Heart right ventricle (tissue), 2 donors: ENCODE measurements around the genes RNF6 and CDK8.

DNA sequence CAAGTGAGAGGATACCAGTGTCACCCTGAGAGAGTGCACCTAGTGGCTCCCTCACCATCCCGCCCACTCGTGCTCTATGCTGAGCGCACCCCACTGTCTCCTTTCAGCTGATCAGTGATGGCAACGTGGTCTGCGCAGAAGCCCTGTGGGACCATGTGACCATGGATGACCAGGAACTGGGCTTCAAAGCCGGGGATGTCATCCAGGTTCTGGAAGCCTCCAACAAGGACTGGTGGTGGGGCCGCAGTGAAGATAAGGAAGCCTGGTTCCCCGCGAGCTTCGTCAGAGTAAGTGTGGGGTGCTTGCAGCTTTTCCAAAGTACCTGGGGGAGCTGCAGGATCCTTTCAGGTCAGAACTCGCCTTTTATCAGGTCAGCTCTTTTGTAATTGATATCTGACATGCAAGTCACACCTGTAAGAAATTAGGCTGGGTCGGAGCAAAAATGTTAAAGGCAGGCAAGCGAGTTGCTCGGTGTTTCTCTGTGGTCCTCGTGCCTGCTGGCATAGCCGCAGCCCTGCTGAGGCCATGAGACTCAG, 23.2 kb upstream of the C1QTNF9 start:
- PRO-cap, 2 experiments = no peak in any of the 2 experiments

DNA sequence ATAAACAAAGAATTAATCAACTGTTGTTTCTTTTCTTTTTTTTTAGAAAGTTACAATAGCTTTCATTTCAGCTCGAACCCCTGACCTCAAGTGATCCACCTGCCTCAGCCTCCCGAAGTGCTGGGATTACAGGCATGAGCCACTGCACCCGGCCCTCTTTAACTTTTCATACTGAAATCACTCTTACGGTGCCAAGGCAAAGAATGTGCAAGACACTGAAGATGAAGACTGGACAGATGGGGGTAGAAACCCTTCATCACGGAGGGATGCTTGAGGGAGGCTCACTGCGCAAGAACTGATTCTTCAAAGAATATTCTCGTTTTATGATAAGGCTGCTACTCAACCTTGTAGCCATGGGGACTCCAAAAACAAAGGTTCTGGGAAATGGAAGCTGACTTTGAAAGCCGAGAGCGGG, 43.1 kb downstream of the PARP4 start:
- PRO-cap, 2 experiments = no peak in any of the 2 experiments

- PRO-cap, 2 experiments = no peak in any of the 2 experiments
Observed at GRCh38 chr13:24598363-24598730, 81.9 kb upstream of the ATP12A start.

- PRO-cap, 2 experiments = no peak in any of the 2 experiments
Observed at GRCh38 chr13:24606015-24606385, 74.2 kb upstream of the ATP12A start.

- PRO-cap, 2 experiments = no peak in any of the 2 experiments
Observed at GRCh38 chr13:24925564-24926212, 3.0 kb upstream of the CENPJ start.

- PRO-cap, 2 experiments = no peak in any of the 2 experiments
Observed at GRCh38 chr13:25282364-25283519, 4.5 kb downstream of the MTMR6 start.

GRCh38 chr13:25285359-25285903, 1.9 kb downstream of the MTMR6 start:
- PRO-cap, 2 experiments = no peak in any of the 2 experiments

- PRO-cap, 2 experiments = no peak in any of the 2 experiments
Observed at GRCh38 chr13:25312461-25313095, 11.2 kb downstream of the NUP58 start.

DNA sequence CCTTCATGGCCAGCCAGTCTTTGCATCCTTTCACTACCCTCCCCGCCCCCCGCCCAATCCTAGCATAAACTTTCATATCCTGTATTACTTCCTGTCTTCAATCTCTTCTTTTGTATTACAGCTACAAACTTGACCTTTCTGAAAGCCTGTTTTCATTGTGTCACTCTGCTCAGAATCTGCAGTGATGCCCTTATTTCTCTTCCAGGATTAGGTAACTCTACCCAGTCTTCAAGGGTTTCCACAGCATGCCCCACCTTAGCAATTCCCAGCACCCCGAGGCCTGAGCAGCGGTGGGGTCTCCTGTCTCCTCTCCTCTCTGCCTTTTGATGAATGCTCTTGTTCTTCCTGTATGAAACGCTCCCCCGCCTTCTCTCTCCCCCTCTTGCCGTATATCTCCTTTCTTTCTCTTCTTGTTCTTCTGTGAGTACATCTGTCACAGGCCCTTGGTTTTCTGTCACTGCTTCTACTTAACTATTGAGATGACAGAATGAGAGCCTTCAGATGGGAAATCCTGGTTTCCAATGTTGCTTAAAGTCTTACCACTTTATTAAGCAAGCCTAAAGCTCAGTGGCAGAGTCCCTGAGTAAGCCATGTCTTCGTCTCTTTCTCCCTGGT, 145.5 kb downstream of the SHISA2 start:
- PRO-cap, 2 experiments = no peak in any of the 2 experiments

GRCh38 chr13:26222106-26222661, at the start of gene RNF6:
TSS of gene RNF6 (minus strand) at chr13:26222314.
- PRO-cap, 2 experiments = peak in 2 of 2 experiments; most common plus-strand start chr13:26222383 (in 1); most common minus-strand start chr13:26222265 (in 2)

GRCh38 chr13:26253517-26254572, at the start of gene CDK8:
TSS of gene CDK8 (plus strand) at chr13:26254129.
- PRO-cap, 2 experiments = peak in 2 of 2 experiments; most common plus-strand start chr13:26254129 (in 2); most common minus-strand start chr13:26254077 (in 1)

GRCh38 chr13:26956458-26957232, 196.1 kb upstream of the GPR12 start:
- PRO-cap, 2 experiments = no peak in any of the 2 experiments

- PRO-cap, 2 experiments = no peak in any of the 2 experiments
Observed at GRCh38 chr13:26966139-26966511, 205.5 kb downstream of the USP12 start.

DNA sequence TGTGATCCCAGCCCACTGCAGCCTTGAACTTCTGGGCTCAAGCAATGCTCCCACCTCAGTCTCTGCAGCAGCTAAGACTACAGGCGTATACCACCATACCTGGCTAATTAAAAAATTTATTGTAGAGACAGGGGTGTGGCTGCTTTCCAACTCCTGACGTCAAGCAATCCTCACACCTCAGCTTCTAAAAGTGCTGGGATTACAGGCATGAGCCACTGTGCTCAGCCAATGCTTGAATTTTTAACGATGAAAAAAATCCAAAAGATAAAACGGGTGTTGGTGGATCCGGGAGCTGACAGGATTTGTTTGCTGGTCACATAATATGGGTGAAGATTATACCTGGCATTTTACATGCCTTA, 193.5 kb downstream of the USP12 start:
- PRO-cap, 2 experiments = no peak in any of the 2 experiments

GRCh38 chr13:27153836-27154299, 17.7 kb downstream of the USP12 start:
- PRO-cap, 2 experiments = no peak in any of the 2 experiments

DNA sequence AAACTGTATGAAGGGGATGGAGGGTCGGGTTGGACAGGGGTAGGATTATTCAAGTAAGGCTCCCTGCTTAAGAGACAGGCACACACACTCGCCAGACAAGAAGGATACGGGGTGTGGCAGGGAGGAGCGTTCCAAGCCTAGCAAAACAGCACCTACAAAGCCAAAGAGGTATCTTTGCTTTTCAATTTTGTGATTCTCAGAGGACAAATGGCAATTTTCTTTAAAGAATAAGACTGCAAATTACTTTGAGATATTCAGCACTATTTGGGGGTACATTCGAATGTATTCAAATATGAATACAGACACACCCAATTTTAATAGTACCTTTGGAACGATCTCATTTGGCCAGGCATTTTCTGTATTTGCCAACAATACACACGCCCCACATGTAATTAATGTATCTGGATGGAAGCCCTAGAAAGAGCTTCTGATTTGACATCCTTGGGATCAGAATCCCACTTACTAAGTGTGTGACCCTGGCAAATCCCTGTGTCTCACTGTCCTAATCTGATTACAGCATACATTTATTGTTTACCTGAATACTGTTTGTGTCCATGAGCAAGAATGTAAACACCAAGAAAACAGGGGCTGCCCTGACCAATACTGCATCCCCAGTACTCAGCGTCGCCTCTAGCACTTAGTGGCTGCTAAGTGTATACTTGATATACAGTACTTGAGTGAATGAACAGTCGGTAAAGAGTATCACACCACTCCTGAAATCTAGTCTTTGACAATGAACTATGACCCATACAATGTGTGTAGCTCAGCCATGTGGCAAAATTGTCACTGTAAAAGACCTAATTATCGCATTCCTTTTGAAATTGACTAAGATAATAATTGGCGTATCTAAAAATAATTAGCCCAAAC, 2.2 kb downstream of the USP12 start:
- PRO-cap, 2 experiments = no peak in any of the 2 experiments

GRCh38 chr13:27250653-27251048, 707 bp upstream of the RPL21 start:
- PRO-cap, 2 experiments = no peak in any of the 2 experiments

- PRO-cap, 2 experiments = no peak in any of the 2 experiments
Observed at GRCh38 chr13:27403305-27403789, 21.1 kb upstream of the GTF3A start.

DNA sequence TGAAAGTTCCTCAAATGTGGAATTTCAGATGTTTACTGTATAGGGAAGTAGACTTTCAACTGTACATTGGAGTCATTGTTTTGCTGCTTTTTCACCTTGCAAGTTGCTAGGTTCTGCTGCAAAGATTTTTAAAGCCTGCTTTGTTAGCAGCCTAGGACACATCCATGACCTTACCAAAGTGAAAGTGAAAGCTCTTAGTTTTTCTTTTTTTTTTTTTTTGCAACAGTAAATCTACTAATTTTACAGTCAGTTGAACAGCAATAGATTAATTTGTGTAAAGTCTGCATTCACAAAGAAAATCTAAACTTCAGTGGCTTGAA, 4.9 kb upstream of the MTIF3 start:
- PRO-cap, 2 experiments = no peak in any of the 2 experiments

DNA sequence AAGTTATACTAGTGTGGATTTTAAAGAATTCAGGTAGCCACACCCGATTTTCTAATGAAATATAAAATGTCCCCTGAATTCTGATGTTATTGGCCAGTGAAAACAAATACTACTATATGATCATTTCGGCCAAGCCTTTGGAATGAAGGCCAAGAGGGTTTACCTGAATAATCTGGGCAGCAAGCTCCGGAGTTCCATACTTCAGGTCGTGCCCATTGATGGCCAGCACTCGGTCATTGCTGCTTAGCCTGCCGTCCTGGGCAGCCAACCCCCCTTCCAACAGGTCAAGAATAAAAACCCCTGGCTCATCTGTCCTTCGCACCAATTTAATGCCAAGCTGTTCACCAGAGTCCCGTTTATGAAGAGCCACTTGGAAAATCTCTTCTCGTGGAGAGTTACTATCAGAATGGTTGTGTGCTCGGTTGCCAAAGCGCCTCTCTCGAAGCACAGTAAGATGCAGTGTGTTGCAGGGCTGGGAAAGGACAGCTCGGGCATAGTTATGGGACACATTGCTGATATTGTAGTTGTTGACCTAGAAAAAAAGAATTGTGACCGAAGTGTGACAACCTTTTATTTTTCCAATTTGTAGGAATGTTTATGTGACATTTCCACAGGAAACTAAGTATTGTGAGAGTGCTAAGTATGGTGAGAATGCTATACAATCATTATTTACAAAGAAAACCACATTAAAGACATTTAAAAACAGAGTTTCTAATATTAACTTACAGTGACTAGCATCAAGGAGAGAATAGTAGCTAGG, 57.9 kb downstream of the LNX2 start:
- PRO-cap, 2 experiments = no peak in any of the 2 experiments